Cytotoxic T cell (primary cell): ENCODE results near the gene CCDC89.

GRCh38 chr11:83680882-83681352 lies 394.8 kb upstream of the CCDC90B start:
- PRO-cap, 2 experiments, result no peak in any of the 2 experiments

GRCh38 chr11:84019587-84019897 lies 733.4 kb upstream of the CCDC90B start:
- PRO-cap, 2 experiments, result no peak in any of the 2 experiments

GRCh38 chr11:85041679-85041878 lies 585.6 kb downstream of the DLG2 start:
- PRO-cap, 2 experiments, result no peak in any of the 2 experiments

DNA sequence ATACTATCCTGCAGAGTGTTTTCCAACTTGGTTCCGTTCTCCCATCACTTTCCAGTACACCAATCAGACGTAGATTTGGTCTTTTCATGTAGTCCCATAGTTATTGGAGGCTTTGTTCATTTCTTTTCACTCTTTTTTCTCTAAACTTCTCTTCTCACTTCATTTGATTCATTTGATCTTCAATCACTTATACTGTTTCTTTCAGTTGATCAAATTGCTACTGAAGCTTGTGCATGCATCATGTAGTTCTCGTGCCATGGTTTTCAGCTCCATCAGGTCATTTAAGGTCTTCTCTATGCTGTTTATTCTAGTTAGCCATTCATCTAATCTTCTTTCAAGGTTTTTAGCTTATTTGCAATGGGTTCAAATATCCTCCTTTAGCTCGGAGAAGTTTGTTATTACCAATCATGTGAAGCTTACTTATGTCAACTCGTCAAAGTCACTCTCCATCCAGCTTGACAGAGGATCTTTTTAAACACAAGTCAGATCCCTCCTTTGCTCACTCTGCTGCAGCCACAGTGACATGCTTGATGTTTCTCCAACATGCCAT lies 119.3 kb downstream of the DLG2 start:
- PRO-cap, 2 experiments, result no peak in any of the 2 experiments

- PRO-cap, 2 experiments, result no peak in any of the 2 experiments
Observed at GRCh38 chr11:85685473-85686306, at the start of gene CCDC89. Gene CCDC89 (minus strand): TSS chr11:85686195.

- PRO-cap, 2 experiments, result peak in 1 of 2 experiments; most common minus-strand start chr11:85756407 (in 1)
Observed at GRCh38 chr11:85756230-85756550, 54.8 kb downstream of the SYTL2 start.

GRCh38 chr11:85963976-85965161 lies 104.5 kb downstream of the PICALM start:
- PRO-cap, 2 experiments, result peak in 1 of 2 experiments; most common minus-strand start chr11:85964684 (in 1)

- PRO-cap, 2 experiments, result no peak in any of the 2 experiments
Observed at GRCh38 chr11:86054211-86054885, 14.5 kb downstream of the PICALM start.

- PRO-cap, 2 experiments, result no peak in any of the 2 experiments
Observed at GRCh38 chr11:86060196-86060699, 8.6 kb downstream of the PICALM start.

DNA sequence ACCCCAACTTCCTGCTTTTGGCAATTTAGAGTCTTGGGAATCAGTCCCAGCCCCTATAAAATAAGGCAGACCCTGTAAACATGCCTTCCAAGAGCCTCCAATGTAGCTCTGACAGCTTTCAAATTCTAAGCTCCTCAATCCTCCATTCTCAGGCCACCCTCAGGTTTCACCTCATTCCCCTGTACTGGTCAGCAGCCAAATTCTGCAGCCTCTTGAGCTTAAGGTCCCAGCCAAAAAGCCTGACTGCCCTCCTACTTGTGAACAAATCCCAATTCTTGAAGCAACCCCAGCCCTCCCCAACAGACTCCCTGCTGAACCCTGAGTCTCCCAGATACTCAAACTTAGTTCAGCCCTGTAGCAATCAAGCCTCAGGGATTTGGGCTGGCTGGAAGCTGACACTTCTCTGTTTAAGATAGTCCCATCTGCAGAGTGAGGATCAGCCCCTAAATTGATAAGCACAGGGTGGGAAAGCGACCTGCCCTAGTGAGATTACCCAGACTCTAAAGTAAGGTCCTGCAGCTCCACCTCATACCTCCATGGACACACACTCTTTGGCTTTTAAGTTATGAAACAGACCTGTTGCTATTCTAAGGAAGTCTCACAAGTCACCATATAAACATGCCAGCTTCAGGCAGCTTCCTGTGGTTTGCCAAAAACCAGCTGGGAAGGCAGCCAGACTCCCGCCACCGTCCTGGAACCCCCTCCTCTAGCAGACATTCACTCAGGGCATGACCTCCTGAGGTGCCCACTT lies 82.4 kb upstream of the PICALM start:
- PRO-cap, 2 experiments, result no peak in any of the 2 experiments

- PRO-cap, 2 experiments, result no peak in any of the 2 experiments
Observed at GRCh38 chr11:86181321-86181801, 63.2 kb upstream of the EED start.

DNA sequence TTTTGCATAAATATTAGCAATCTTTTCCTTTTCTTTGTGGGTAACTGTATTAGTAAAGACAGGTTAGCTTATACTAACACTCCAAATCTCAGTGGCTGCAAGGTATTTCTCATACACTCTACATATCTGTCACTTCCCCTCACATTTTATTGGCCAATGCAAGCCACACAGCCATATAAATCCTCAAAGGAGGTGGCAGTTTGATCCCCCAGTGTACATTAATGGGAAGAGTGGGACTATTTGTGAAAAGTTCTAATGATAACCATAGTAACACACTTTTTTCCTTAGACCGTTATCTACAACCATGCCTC lies 42.5 kb upstream of the EED start:
- PRO-cap, 2 experiments, result no peak in any of the 2 experiments

- PRO-cap, 2 experiments, result no peak in any of the 2 experiments
Observed at GRCh38 chr11:86442216-86442579, 67.5 kb downstream of the CCDC81 start.

DNA sequence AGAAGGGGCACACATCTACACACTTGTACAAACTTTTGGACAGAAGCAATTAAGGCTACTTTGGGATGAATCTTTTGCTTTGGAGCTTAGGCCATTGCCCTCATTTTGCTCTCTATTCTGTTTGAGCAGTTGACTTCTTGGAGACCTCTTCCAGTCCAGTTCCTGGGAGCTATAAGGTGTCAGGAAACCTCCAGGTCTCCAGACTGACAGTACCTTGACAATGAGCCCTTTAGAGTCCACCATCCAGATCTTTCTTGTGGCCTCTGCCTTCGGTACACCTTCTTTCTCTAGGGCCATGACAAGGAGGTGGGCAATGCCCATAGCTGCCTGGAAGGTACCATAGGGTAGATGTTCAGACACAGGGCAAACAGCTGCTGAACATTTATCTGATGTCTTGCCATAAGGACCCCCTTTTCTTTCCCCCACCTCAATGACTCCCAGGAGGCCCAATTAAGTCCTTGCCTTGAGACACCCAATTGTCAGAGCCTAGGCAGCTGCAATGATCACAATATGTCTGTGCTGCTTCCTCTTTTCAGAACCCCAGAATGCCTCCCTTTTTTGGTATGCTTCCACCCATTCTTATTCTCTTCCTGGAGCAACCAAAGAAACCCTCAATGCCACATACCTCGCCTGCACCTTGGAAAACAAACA lies 75.1 kb downstream of the CCDC81 start:
- PRO-cap, 2 experiments, result no peak in any of the 2 experiments

- PRO-cap, 2 experiments, result no peak in any of the 2 experiments
Observed at GRCh38 chr11:86477473-86477921, 102.8 kb downstream of the CCDC81 start.

DNA sequence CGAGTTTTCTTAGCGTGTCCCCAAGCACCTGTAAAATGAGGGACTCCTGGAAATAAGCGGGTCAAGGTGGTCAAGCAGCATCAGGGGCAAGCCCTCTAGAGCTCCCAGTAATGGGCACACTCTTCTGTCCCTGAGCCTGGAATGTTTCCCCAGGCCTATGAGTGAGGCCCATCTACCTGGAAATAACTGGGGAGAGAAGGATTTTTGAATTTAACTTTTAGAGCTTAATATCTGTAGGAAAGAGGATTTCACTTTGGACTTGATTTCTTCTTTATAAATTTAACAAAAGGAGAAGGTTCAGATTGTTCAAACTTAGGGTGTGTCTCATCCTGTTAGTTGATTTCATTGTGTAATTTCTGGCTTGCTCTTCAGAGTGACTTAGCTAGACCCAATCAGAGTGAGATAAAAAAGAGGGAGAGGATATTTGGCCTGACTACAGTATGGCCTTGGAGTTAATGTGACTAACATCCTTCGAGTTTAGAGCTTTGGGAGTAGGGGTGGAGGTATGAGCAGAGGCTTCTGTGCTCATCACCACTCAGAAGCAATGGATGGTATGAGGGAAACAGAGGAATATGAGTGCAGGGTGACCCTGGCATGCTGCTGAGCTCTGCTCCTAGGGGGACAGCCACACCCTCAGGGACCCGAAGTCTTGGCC lies 183.4 kb downstream of the CCDC81 start:
- PRO-cap, 2 experiments, result no peak in any of the 2 experiments

GRCh38 chr11:86578142-86578924 lies 203.6 kb downstream of the CCDC81 start:
- PRO-cap, 2 experiments, result no peak in any of the 2 experiments

DNA sequence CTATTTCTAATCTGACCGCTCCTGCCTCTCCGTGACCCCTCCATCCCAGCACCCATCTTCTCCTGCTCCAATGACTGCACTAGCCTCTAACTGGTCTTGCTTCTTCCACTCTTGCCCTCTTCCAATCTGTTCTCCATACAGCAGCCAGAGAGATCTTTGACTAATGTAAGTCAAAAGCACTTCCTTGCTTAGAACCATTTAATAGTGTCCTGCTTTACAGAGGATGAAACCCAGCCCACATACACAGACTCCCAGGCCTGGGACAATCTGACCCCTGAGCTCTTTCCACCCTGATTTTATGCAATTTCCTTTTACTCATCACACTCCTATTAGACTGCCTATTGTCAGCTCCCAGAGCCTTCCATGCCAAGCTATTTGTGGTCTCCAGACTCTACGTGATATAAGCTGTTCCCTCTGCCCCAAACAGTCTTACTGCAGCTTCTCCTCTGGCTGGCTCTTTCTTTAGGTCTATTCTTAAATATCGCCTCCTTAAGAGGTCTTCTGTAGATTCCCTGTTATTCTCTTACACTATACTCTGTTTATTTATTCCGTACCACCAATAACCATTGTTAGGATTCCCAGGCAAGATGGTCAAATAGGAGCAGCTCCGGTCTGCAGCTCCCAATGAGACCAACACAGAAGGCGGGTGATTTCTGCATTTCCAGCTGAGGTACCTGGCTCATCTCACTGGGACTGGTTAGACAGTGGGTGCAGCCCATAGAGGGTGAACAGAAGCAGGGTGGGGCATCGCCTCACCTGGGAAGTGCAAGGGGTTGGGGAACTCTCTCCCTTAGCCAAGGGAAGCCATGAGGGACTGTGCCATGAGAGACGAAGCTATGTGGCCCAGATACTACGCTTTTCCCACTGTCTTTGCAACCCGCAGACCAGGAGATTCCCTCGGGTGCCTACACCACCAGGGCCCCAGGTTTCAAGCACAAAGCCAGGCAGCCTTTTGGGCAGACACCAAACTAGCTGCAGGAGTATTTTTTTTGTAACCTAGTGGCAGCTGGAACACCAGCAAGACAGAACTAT lies 155.8 kb upstream of the PRSS23 start:
- PRO-cap, 2 experiments, result no peak in any of the 2 experiments

DNA sequence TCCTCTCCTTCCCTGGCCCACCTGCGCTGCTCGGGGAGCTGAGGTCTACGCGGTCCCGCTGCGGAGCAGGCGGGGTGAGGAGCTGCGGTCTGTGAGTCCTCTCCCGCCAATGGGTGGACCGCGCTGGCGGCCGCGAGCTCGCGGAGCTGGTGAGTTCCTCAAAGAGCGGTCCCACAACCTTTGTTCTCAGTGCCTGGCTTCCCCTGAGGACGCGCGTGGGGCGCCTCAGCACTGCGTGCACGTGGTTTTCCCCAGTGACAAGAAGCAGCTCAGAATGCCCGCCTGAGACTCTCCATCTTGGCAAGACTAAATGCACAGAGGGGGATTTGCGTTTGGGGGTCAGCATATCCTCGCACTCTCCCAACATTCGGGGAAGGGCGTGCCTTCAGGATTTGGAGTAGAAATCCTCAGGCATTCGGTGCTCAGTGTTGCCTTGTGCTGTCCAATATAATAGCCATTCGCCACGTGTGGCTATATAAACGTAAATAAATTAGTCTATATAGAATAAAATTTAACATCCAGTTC lies 128.0 kb upstream of the PRSS23 start:
- PRO-cap, 2 experiments, result peak in 1 of 2 experiments; most common plus-strand start position 189 of the sequence (in 1); most common minus-strand start position 182 of the sequence (in 1)

GRCh38 chr11:86802389-86803197 lies 2.3 kb downstream of the PRSS23 start:
- PRO-cap, 2 experiments, result no peak in any of the 2 experiments